Sternocleidomastoid (tissue), 1 donor: ENCODE measurements around a stretch of chr6.

- PRO-cap, result unidirectional peak, minus-strand start at chr6:33904427
Measured at GRCh38 chr6:33904163-33904890, 100.5 kb upstream of the MLN start.

- PRO-cap, result no peak
Measured at GRCh38 chr6:33905047-33905600, 101.3 kb upstream of the MLN start.

DNA sequence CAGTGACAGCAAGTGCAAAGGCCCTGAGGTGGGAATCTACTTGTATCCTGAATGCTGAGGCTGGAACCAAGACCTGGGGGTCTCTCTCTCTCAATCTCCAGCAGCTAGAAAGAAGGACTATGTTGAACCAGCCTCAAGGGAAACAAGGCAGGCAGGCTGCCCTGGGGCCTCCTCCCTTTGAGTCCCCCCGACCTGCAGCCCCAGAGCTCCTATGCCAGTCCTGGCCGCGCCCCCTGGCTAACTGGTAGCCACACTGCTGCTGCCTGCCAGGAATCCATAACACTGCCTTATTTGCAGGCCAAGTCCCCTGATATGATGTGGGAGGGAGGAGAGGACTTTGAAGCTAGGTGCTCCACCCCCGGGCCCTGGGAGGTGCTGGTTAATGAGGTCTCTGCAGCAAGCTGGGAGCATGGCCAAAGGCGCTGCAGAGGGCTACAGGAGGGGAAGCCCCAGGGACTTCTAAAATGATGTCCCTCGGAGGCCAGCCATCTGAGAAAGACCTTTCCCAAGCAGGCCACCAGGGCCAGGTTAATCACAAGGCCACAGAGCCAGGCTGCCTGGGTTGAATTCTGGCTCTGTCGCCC lies 150.9 kb downstream of the GRM4 start:
- PRO-cap, result no peak

DNA sequence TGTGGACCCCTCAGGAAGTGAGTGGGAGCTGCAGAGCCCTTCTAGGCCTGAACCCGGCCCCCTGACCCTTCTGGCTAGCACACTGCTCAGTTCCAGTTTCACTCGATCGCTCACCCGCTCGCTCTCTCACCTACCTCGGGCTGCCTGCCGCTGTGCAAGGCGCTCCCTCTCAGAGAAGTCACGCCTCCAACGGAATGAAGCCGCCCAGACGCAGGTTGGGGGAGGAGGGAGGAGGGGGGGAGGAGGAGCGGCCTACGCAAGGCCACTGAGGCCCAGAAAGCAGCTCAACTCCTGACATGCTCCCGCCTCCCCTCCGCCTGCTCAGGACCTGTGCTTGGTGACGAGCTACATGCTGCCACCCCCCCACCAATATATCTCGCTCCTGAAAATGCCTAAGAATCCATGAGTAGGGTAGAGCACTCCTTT lies 3.3 kb downstream of the GRM4 start:
- PRO-cap, result no peak

GRCh38 chr6:34223792-34224751 lies 12.6 kb upstream of the HMGA1 start:
- PRO-cap, result bidirectional peak, plus-strand start at chr6:34224151, minus-strand start at chr6:34223996

GRCh38 chr6:34236968-34237828 lies 525 bp downstream of the HMGA1 start:
- PRO-cap, result bidirectional peak, plus-strand start at chr6:34237211, minus-strand start at chr6:34237185; bidirectional peak, plus-strand start at chr6:34237628, minus-strand start at chr6:34237549

- PRO-cap, result no peak
Measured at GRCh38 chr6:34243691-34244370, 5.0 kb downstream of the SMIM29 start.

DNA sequence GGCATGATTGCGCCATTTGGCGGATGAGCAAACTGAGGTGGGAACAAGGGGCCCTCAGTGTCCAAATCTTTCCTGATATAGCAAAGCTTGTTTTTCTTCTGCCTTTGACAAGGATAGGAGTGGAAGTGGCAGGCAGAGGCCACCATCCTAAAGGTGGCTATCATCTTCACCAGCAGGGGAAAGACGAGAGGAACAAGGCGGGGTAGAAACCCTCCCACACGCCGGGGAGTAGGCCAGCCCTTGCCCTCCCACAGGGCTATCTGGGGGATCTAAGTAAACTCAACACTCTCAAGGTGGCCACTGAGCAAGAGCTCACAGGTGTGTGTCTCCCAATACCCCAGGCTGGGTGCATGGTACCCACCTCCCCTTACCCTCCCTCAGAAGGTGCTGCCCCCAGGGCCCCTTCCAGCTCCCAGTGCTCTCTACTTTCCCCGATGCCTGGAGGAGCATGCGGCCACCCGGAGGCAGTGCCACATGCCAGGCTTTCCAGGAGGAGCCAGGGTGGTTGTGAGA lies 11.3 kb downstream of the SPDEF start:
- PRO-cap, result no peak

- PRO-cap, result unidirectional peak, minus-strand start at chr6:34576691
Measured at GRCh38 chr6:34576501-34576988, 20.4 kb upstream of the SPDEF start.

- PRO-cap, result no peak
Measured at GRCh38 chr6:34618516-34619175, 62.5 kb upstream of the SPDEF start.

DNA sequence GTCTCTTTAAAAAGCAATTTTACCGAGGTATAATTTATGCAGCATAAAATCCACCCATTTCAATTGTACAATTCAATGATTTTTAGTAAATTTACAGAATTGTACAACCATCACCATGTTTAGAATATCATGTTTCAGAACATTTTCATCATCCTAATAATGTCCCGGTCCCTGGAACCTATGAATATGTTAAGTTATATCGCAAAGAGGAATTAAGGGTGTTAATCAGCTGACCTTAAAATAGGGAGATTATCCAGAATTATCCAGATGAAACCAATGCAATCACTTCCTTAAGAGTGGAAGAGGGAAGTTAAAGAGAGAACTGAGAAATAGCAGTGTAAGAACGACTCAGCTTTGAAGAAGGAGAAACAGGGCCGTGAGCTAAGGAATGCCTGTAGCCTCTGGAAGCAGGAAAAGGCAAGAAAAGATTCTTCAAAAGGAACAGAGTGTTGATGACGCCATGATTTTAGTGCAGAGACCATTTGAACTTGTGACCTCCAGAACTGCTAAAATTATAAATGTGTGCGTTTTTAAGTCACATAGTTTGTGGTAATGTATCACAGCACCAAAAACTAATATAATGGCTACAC lies 32.8 kb downstream of the ILRUN start:
- PRO-cap, result unidirectional peak, plus-strand start at position 357 of the sequence

GRCh38 chr6:34672837-34673036 lies 23.8 kb downstream of the ILRUN start:
- PRO-cap, result no peak

- PRO-cap, result no peak
Measured at GRCh38 chr6:34679407-34679971, 17.1 kb downstream of the ILRUN start.

DNA sequence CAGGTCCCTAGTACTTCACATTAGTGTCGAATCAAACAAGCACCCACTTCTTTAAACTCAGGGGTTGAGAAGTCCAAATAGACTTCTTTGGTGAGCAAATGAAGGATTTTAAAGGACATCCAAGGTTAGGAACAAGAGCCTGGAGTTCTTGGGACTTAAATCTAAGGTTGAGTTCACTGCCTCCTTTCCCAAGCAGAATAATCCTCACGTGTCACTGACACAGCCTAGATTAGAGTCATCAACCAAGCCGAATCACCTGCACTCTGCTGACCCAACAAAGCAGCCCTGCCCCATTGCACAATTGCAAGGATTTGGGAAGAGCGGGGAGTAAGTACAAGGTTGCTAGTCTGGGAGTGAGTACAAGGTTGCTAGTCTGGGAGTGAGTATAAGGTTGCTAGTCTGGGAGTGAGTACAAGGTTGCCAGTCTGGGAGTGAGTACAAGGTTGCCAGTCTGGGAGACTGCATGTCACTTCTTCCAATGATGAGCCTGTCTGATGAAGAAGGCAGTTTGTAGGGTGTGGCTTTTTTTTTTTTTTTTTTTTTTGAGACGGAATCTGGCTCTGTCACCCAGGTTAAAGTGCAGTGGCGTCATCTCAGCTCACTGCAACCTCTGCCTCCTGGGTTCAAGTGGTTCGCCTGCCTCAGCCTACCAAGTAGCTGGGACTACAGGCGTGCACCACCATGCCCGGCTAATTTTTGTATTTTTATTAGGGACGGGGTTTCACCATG lies 16.8 kb upstream of the SNRPC start:
- PRO-cap, result no peak

- PRO-cap, result no peak
Measured at GRCh38 chr6:34934540-34934962, 45.5 kb downstream of the ANKS1A start.

DNA sequence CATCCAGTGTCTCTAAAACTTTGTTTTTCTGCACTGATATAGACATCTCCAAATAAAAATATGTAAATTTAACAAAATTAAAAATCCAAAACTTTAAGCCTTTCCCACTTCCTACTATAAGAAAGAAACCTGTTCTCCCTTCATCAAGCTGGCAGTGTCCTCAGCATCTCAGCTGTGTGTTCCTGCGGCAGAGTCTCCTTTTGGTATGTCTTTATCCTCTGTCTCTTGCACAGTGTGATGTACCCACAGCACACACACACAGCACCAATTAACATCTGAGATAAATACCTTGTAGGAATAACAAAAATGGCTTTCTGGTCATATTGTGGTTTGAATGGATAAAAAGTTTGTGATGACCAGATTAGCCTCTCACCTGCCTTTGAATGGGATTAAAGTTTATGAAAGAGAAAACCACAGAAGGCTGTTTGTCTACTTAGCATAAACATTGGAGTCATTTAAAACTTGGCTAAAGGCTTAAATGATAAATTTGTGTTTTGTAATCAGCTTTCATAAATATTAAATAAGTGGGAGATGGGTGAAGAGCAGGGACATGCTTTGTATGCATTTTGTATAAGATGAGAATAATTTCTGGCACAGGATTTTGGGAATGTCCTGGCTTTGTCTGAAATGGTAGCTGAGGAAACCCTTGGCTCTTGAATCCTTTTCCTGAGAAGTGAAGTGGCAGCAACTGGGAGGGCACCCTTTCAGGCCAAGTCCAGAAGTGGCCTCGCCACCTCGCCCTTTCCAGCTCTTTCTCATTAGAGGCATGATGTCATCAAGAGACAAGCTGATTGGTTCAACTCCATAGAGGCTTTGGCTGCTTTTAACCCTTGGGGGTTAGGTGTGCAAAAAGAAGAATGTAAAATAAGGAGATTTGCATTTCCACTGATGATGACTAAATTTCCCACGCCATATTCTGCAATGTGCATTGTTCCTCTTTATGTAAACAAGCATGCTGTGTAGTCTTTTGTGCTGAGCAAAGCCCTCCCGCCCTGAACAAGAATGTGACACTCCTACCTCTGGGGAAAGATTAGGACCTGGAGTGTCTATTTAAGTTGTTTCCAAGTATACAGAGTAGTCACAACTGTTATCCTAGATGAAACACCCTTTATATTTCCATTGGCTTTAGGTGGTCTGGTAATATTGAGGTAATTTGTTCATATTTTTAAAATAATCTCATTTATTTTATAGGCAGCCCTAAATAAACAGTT lies 116.7 kb downstream of the TCP11 start:
- PRO-cap, result unidirectional peak, minus-strand start at position 723 of the sequence

DNA sequence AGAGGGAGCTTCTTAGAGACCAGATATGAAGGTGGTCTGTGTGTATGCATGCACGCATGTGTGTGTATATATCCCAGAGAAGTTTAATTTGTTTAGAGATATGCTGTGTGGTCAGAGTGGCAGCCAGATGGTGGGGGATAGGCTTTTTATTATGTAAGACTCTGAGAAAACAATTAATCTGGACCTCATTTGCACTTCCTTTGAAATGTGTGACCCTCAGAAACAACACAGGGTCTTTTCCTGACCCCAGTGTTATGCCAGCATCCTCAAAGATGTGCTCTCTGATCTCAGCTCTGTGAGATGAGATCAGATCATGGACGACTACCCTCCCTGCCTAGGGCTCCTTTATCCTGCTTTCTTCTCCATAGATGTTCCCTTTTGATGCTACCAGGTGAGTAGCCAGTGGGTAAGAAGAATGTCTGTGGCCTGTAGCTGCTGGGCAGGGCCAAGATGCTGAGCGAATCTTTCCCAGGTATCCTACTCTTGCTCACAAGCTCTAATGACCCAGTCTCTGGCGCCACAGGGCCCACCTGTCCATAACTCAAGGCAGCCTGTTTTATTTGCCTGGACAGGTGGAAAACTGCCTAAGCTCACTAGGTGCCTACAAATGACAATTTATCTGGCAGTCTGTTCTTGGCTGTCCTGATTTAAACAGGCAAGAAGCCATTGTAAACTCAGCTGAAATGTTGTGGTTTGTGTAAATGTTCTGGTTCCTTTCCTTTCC lies 113.5 kb downstream of the TCP11 start:
- PRO-cap, result no peak

- PRO-cap, result bidirectional peak, plus-strand start at chr6:35035172, minus-strand start at chr6:35035011
Measured at GRCh38 chr6:35034070-35035360, 106.6 kb downstream of the TCP11 start.

DNA sequence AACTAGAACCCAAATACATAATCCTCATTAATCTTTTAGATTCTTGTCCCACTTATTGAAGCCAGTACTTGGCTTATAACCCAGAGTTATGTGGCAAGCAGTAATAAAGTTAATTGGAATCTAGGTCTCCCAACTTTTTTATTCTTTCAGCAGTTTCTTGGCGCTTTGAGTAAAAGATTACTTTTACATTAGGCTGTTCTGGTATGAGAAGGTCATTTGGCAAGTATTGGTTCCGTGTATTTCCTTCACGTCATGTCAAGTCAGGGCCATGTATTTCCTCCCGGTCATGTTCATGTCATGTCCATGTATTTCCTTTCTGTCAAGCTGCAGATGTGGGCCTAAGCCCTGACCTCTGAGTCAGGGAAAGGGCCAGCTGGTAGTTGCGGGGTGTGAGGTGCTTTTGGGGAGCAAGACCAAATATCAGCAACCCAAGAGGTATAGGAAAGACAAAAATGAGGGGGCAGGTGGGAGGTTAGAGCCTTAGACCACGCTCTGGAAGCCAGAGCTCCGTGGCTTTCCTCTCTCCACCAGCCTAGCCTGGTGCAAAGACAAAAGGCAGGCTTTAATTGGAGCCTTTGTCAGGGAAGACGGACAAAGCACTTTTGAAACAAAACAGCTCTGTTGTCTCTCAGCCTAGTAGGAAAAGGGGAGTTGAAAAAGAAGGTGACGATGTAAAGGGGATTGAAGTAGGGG lies 93.4 kb downstream of the TCP11 start:
- PRO-cap, result no peak

DNA sequence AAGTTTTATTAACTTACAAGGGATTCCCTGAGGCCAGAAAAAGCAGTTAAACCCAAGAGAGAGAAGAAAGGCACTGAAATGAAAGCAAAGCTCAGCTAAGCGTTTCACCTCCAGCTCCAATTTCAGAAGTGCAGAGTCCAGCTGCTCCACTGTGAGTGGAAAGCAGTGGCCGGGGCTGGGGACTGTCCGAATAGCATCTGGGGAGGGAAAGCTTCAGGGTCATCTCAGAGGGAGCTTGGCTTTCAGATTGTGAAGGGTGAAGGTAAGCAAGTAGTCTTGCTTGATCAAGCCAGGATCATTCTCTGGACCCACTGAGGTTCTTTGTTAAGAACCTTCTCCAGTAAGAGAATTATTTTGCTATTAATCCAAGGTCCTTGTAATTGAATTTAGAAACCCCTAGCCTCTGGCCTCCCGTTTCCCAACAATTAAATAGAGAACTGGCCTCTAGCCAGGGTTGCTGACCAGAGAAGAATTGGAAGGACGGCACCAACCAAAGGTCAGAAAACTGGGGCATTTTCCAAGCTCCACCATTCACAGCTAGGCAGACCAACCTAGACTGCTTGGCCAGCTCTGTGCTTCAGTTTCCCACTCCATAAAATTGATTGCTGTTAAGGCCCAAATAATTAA lies 20.9 kb upstream of the TCP11 start:
- PRO-cap, result no peak